ENCODE measurements around the genes OR5P2, TUB and LMO1.

GRCh38 chr11:7514183-7514840 is 513 bp downstream of the PPFIBP2 start:
- PRO-cap: no peak

GRCh38 chr11:7592598-7593281 is 78.9 kb downstream of the PPFIBP2 start:
- PRO-cap: no peak

DNA sequence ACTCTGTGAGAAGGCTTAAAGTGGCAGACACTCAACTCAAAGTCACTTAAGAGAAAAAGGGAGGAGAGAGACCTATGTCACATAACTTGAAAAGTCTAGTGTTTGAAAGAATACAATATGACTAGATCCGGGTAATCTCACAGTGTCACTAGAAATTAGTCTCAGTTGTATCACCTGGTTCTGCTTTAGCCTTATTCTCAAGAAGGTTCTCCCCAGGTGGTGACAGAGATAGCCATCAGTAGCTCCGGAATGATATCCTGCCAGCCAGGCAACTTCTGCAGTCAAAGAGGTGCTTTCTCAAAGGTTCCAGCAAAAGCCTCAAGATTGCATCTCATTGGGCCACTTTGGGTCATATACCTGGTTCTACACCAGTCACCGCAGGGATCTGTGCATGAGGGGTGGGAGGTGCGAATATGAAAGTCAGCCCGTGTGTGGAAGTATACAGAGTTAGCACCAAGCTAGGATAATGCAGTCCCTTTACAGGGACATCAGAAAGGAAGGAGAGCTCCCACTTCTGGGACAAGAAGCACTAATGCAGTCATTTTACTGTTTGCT is 61.2 kb downstream of the CYB5R2 start:
- PRO-cap: no peak

DNA sequence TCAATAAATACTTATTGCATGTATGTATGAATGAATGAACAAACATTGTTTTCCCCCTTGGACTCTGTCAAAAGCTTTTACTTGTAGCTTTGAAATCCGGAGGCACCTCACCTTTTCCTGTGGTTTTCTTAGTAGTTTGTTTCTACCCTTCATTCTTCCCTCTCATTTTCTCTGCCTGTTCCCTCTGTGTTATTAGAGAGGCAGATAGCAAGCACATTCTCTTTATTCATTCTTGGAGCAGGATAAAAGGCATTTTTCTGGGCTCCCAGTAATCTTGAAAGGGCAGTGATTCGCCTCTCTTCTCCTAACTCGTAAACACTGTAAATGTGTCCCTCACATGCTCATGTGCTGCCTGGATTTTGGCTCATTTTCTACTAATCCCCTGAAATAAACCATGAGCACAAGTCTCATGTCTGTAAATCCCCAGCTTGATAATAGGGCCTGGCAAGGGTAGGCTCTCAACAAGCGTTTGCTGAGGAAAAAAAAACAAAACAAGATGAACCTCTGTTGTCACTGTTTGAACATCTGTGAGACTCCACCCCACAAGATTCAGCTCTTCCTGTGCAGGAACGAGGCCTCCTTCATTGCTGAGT is 4.3 kb upstream of the CYB5R2 start:
- PRO-cap: no peak

- PRO-cap: no peak
Measured at GRCh38 chr11:7796851-7797371, at the start of gene OR5P2. TSS of gene OR5P2 (minus strand) at chr11:7796942.

GRCh38 chr11:8018411-8019696 is 31.7 kb downstream of the EIF3F start:
- PRO-cap: no peak

- PRO-cap: no peak
Measured at GRCh38 chr11:8066076-8066423, 15.0 kb upstream of the TUB start.

DNA sequence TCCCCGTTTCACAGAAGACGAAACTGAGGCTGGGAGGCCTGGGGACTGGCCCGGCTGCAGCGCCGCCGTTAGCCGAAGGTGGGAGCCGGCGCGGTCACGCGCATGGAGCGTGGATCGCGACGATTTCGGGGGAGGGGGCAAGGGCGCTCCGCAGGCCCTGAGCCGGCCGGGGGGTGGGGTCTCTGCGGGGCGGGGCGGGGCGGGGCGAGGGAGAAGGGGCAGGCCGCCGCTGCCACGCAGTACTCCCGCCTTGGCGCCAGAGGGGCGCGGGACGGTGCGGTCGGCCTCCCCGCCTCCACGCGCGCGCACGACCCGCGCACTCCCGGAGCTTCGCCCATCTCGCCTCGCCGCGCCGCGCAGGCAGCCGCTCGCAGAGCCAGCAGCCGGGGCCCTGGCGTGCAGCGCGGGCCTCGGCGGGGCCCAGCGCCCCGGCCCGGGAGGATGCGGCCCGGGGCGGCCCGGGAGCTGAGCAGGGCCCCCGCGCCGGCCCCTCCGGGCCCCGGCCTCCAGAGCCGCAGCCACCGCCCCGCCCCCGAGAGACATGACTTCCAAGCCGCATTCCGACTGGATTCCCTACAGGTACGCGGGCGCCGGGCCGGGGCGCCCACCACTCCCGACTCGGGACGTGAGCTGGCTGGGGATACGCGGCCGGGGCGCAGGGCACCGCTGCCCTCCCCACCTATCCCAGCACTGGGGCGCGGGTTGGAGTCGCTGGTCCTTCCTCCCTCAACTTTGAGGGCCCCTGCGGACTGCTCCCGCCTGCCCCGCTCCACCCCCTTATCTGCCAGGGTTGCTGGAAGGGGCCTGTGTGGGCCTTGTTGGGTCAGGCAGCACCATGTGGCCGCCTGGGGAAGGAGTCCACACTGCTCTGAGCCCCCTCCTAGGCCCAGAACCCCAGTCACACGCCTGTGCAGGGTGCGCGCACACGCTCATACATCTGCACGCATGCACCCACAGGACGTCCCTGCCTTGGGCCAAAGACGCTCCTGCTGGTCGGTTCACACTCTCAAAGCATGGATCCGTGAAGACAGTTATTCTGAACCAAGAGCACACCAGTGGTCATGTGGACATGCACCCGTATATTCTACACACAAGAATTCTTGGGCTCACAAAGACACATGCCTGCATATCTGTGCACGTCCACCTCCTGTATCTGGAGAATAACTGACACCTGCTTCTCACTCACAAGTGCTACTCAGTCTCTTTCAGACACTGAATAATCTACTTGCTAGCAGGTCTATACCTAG is at the start of gene TUB:
TUB (plus strand) TSS at position 242 of the 1,247 bp plus-strand sequence.
- PRO-cap: bidirectional peak, plus-strand start at position 242 of the sequence, minus-strand start at position 87 of the sequence

- PRO-cap: no peak
Measured at GRCh38 chr11:8223997-8224542, 39.6 kb downstream of the LMO1 start.

DNA sequence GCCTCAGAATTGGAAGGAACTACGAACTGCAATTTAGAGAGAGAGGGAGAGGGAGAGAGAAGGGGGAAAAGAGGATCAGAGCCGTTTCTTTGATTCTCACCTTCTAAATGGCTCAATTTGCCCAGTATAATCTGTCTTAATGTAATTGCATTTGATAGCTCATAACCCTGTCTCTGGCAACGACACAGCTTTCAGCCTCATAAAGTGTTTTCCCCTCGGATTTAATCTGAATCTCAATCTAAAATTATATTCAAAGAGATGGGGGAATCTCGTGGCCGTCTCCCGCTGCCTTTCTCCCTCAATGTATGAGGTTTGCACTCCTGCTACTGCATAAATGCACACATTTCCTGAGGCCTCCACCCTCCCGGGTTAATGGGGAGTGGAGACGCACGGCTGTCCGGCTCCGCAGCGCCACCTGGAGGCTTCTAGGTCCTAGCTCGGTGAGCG is at the start of gene LMO1:
LMO1 (minus strand) TSS at position 307 of the 447 bp plus-strand sequence.
- PRO-cap: unidirectional peak, minus-strand start at position 307 of the sequence

- PRO-cap: no peak
Measured at GRCh38 chr11:8310724-8311276, 47.1 kb upstream of the LMO1 start.

GRCh38 chr11:8342987-8343237 is 79.2 kb upstream of the LMO1 start:
- PRO-cap: no peak

GRCh38 chr11:8662692-8663817 is 19.4 kb downstream of the TRIM66 start:
- PRO-cap: no peak

DNA sequence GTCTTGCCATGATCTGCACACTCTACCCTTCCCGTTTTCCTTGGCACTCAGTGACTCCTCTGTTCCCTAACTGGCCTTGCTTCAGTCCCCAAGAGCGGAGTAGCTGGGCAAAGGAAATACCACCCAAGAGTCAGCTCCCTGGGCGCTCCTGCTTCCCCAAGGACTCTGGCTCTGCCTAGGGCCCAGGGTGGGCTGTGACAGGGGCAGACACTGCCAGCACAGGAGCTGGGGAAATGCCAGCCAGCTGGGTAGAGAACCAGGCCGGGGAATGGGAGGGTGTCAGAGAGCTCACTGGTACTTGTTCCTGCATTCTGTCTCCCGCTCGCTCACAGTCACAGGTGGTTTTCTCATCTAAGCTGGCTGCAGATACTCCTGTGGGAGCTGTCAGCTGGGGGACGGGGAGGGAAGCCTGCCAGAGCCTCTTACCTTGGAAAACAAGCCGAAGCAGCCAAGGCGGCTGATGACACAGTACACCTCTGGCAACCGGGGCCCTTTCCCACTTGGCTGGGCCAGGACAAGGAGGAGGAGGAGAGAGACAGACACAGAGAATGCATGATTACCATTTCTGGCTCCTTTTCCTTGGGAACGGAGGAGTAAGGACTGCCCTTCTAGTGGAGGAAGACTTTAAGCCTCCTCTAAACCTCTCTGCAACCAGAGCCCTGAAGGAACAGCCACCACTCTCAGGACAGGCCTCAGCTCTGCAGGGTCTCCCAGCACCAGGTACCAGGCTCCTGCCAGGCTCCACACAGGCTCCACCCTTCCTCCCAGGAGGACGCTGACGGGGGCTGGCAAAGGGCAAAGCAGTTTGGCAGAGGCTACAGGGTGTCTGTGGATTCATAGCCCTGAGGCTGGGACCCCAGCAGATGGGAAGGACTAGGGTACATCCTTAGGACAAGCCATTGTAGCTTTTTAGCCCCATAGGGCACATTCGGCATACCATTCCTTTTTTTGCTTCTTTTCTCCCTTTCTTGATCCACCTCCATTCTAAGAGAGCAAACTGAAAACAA is 25.1 kb downstream of the RPL27A start:
- PRO-cap: bidirectional peak, plus-strand start at position 512 of the sequence, minus-strand start at position 328 of the sequence

DNA sequence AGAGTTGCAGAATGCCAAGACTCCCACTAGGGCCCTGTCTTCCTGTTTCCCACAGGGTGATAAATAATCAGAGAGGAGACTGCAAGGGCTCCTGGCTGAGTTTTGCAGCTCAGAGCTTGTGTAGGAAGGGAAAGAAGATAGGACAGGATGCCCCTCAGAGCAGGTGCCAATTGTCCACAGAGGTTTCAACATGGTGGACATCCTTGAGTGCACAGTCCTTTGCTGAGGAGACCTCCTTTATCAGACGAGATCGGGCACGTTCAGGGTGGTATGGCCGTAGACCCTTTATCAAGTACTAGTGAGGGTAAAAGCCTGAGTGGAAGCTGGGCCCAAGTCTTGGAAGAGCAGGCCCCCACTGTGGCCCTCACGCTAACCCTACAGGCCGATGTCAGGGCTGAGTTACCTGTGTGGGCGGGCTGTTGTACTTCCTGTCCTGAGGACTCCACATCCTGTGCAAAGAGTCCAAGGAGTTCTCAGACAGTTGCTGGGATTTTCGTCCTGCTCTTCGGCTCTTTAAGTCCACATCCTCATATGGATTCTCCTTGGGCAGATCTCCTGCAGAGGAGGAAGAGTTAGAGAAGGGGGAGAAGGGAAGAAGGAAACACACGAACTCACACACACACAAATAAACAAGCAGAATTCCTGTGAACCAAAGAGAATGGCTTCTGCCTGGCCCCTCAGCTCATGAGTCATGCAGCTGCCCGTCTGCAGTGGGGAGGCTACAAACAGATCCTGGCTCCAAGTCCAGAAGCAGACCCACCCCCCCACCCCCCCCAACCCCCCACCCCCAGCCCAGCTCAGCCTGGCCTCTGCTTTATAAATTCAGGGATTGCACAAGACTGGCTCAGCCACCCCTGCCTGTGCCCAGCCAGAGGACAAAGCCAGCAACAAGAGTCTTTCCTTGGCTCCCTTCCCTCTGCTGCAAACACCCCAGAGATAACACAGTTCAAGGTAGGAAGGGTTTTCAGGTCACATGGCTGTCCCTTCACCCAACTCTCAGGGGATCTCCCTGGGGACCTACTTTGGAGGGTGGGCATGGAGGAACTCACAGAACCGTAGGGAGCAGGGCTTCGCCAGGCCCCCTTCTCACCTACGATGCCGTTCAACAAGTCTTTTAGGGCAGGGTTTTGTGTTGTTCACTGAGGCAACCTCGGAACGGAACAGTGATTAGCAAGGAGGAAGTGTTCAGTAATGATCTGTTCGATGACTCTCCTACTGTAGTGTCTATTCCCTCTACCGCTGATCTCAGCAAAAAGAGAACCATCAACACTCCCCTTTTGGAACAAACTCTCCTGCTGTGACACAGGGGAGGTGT is 35.2 kb downstream of the RPL27A start:
- PRO-cap: unidirectional peak, minus-strand start at position 691 of the sequence

GRCh38 chr11:8813958-8814817 is 3.7 kb upstream of the DENND2B start:
- PRO-cap: no peak

DNA sequence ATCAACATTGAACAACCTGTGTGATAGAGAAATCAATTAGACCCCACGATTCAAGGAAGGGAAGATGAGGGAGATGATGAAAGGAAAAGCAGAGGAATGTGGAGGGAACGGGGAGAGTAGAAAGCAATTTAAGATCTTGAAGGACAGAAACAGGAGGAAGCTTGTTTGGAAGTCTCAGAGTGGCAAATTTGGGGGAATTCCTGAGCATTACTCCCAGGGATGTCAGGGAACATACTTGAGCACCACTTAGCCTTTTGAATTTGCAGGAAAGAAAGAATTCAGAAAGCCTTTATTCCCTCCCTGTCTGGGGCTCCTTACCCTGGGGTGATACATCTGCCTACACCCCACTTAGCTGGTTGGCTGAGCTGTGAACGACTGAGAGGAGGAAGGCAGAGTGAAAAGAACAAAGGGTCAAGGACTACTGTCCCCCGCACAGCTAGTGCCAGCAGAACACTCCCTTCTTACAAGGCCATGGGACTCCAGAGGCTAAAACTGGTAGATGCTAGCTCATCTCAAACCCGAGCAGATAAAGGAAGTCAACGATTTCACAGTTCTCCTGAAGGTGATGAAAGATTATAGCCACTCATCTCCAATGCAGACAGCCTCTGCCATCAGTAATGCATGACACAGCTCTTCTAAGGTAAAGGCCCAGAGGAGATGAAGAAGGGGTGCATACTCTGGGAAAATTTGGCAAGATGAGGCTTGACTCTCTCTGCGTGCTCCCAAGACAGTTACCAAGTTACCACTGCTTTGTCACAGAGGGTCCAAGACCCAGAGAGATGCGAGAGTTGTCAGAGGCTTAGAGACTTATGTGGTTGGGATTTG is 16.6 kb upstream of the DENND2B start:
- PRO-cap: no peak

GRCh38 chr11:8834332-8834716 is 23.9 kb upstream of the DENND2B start:
- PRO-cap: no peak

GRCh38 chr11:9004384-9004659 is 521 bp upstream of the NRIP3 start:
- PRO-cap: no peak

GRCh38 chr11:9018756-9019134 is 14.9 kb upstream of the NRIP3 start:
- PRO-cap: no peak